HEK293 (cell line): Measurements from ENCODE around the gene TTLL2.

GRCh38 chr6:167266900-167267180, 24.3 kb upstream of the UNC93A start:
- PRO-cap = no peak
- RRBS, 2 experiments = no CpG with 5 or more reads among the region's 10 CpGs

DNA sequence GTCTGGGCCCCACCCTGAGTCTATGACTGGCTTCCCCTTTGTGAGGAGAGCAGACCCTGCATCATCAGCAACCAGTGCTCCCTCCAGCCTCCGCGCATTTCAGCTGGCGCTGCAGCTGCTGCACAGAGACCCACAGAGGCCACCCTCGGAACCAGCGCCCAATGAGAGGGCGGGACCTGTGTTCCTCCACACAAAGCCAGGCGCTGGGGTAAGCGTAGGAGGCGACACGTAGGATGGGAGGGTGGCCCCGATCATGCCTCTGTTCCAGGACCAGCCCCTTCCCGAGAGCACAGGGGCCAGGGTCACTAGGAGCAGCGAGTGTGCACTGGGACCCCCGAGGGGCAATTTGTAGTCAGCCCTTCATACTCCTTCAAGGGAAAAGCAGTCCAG, at the start of gene TTLL2:
Gene TTLL2, plus strand, starts transcription at position 74 of the 390 bp plus-strand sequence.
- PRO-cap = no peak
- RRBS, 2 experiments = no CpG with 5 or more reads among the region's 14 CpGs

DNA sequence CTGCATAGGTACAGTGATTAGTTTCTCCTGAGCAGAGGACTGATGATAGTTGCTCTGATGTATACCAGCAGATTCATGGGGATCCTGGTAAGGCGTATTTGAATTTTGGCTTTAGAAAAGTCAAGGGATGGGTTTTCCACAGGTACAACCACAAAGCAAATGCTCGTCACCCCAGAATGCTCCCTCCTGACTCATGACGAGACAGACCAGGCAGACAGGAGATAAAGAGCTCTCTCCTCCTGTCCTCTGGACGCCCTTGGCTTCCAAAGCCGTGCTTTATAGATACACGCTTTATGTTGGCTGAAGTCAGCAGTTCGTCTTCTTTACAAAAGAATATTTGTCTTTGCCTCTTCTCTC, 166.8 kb downstream of the TTLL2 start:
- PRO-cap = no peak
- RRBS, 2 experiments = no CpG with 5 or more reads among the region's 7 CpGs

GRCh38 chr6:167524450-167525052, 199.7 kb downstream of the TTLL2 start:
- PRO-cap = no peak
- RRBS, 2 experiments = no CpG with 5 or more reads among the region's 17 CpGs

GRCh38 chr6:167647132-167648275, 179.2 kb upstream of the AFDN start:
- PRO-cap = no peak
- RRBS, 2 experiments = no CpG with 5 or more reads among the region's 21 CpGs

DNA sequence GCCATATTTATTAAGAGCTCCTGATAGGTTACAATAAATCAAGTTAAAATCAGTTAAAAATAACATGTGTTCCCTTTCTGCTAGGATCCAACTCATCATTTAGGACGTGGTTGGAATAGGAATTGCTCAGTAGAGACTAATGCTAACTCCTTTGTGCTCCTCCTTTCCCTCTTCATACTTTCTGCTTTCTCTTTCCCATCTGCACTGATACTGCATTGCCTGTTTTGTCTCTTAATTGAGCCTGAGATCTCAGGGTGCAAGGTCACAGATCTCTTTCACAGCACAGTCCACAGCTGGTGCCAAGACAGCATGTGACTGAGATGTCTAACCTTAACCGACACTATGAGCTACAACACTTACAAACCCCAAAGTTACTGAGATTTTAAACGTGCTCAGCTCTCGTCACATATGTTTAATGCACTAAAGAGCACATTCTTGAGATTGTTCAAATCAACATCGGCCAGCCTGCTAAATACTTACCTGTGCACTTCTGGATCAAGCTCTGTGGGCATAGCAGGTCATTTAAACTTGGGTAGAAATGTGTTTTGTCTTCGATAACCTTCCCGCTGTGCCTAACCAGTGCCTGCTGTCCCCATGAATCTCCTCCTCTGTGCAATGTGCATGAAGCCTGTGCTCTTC, 39.8 kb upstream of the AFDN start:
- PRO-cap = no peak
- RRBS, 2 experiments = no CpG with 5 or more reads among the region's 7 CpGs

DNA sequence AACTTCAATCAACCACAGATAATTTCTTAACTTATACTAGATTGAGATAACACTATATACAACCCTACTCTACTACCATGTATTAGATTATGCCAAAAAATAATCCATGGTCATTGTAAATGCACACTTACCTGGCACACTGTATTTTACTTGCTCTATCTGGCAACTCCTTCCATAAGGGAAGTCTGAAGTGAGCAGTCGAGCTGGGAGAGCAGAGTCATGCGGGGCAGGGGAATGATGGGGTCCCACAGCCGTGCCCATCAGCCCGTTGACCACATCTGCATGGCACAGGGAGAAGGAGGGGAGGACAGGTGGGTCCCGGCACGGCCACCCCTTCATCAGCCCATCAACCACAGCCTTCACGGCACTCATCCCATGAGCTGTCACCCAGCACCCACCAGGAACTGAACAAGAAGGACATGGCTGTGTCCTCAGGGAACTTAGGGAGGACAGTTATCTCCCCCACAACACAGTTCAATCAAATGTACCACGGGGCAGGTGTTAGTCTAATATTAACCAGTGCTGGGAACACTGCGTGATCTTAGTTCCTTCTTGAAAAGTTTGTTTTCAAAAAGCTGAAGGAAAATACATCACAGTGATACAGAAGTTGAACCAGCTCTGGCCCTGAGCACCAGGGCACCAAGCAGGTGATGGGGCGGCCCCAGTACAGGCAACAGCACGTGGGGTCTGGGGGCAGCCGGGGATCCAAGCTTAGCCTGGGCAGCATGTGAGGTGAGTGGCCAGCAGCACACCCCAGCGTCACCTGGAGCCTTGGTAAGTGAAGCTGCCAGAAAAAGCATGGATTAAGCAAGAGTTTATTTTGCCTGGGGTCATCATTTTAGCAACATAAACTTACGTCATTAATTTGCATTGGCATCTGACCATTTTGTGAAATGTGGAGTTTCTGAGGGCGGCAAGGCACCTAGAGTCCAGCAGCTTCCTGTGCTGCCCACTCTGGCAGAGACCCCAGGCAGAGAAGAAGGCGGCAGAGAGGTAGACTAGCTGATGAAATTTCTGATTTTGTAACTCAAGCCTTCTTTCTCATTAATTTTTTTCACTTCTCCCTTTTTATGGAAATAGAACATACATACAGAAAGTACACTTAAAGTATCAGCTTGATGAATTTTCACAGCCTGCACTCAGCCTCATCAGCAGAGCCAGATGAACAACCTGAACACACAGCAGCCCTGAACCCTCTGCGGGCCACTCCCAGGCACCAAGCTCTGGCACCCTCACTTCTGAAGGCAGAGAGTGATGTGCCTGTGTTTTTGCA, 35.5 kb upstream of the AFDN start:
- PRO-cap = no peak
- RRBS, 2 experiments = no CpG with 5 or more reads among the region's 17 CpGs

- PRO-cap = no peak
- RRBS, 2 experiments = 81 to 94% methylated on average over 8 of the region's 29 CpGs
These were observed 30.7 kb upstream of the AFDN start for GRCh38 chr6:167795875-167796605.

DNA sequence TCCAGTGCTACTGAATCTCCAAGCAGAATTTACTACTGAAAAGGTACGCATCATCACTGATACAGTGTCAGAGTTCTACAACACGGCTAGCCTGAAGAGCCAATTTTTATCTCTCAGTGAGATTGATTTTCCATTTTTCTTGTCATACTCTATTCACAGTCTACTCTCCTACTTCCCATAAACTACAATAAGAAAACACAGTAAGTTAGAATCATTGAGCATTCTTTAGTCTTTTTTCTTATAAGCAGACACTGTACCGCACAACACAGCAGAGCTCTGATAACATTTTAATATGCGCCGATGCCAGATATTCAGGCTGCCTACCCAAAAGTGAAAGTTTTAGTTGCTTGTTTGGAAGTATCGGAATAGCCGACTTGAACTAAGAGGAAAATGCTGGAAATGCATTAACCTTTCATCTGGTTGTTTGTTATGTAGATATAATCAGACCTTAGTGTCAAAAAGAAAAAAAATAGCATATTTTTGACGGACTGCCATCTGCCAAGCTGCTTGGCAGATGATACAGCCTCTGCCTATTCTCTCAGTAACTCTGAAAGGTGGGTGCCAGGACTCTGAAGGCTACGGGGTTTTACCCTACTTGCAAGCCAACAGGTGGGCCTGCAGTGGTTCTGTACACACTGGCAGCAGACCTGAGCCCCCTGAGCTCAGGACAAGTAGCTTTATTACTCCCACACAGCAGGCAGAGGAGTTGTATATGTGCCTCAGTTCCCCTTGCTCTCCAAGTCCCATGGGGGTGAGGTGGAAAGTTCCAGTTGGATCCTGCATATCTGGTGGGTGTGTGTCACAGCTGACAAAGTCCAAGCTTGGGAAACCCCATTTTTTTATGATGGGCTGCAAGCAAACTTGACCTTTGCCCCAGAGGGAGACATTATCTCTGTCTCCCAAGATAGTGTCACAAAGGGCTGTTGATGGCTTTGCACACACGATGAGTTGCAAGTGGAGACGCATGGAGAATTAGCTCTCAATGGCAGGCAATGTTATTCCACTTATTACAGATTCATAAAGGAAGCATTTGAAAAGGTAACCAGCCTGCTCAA, 20.7 kb upstream of the AFDN start:
- PRO-cap = no peak
- RRBS, 2 experiments = no CpG with 5 or more reads among the region's 11 CpGs

- PRO-cap = no peak
- RRBS, 2 experiments = no CpG with 5 or more reads among the region's 7 CpGs
These were observed 23.9 kb downstream of the AFDN start for GRCh38 chr6:167850488-167851208.

DNA sequence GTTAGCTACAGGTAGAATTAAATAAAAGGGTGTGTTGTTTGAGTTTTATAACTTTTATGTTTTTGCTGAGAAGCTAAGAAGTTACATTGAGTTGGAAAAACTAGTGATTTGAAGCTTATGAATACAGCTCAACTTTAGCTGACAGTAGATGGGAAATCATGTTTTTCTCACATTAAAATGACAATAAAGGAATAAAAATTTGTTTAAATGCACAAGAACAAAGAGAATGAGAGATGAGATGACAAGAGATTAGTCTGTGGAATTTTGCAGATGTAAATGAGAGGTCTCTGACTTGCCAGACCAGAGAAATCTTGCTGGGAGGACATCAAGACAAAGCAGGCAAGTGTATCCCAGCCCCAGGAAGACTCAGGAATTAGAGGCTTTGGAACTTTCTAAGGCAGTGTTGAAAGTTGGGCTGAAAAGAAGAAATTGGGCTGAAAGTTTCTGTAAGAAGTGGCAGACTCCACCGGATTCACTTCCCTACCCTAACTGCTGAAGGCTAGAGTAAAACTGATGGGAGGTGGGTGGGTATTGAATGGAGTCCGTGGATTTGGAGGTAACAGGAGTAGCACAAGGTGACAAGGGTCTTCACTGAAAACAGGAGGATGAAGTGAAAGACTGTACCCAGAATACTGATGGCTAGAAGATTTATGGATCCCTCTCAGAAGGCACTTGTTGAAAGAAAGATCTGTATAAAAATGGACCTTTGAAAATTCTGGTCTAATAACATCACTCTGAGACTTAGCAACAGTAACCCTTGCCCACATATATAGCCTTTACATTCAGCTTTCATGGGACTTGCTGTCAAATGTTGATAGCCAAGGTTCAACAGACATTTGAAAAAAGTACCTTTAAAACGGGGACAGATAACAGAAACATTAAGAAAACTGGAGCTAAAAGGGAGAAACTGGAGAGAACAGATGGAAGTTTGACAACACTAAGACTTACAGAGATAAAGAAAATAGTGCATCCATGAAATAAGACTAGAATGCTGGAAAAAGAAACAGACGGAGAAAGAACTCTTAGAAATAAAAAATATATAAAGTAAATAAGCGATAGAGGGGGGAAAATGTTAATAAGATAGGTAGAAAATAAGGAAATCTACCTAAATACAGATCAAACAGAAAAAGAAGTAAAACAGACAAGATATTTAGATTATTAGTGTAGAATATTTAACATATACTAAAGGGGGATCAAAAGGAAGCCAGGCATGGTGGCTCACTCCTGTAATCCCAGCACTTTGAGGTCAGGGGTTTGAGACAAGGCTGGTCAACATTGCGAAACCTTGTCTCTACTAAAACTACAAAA, 54.9 kb downstream of the AFDN start:
- PRO-cap = no peak
- RRBS, 2 experiments = no CpG with 5 or more reads among the region's 6 CpGs

GRCh38 chr6:167932339-167933189, 64.9 kb upstream of the KIF25 start:
- PRO-cap = no peak
- RRBS, 2 experiments = 93 to 99% methylated on average over 2 of the region's 13 CpGs

DNA sequence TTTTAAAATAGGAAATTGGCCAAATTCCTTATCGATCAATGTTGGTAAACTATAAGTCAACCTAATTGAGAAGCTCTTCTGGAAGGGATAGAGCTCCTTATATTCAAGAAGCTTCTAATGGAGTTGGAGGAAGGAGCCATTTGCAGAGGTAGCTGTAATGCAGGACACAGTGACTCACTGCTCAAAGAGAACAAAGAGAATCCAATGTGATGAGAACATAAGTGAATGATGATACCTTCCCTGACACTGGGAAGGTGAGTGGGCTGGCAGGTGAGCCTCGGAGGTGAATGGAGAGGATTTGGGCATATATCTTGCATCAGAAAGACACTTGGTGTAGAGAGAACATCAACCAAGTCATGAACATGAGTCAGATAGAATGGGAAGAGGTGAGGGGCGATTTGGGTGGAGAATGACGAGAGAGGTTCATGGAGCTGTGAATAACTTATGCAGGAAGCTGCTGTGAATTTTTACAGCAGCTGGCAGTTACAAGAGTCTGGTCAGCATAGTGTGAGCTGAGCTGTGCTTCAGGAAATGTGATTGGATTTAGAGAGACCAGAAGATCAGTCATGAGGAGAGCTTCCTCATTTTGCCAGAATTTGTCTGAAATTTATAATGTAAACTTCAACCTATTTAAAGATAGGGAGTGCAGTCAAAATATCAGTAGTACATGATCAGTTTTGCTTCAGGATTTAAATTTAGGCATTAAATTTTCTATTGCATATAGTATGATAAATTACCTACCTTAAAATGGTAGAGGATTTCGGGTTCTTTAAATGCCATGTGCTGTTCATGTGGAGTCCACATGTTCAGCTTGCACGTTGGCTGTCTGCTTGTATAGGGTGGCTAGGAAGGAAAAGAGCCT, 59.4 kb upstream of the KIF25 start:
- PRO-cap = no peak
- RRBS, 2 experiments = no CpG with 5 or more reads among the region's 6 CpGs

DNA sequence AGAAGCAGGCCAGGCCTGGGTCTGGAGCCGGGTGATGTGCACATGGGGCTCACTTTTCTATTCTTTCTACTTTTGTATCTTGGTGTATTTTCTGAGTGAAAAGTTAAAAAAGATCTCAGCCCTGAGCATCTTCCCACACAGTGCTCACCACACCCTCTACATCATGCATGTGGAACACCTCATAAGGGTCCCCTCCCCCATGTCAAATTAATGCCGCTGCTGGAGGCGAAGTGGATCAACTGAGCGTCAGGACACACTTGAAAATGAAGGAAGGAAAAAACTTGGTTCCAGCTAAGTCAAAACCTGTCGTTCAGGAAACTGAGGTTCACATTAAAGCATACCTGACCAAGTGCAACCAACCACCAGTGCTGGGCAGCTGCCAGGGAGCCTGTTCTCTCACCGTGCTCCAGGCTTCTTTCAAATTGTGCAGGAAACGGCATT, 32.2 kb downstream of the KIF25 start:
- PRO-cap = no peak
- RRBS, 2 experiments = no CpG with 5 or more reads among the region's 7 CpGs

DNA sequence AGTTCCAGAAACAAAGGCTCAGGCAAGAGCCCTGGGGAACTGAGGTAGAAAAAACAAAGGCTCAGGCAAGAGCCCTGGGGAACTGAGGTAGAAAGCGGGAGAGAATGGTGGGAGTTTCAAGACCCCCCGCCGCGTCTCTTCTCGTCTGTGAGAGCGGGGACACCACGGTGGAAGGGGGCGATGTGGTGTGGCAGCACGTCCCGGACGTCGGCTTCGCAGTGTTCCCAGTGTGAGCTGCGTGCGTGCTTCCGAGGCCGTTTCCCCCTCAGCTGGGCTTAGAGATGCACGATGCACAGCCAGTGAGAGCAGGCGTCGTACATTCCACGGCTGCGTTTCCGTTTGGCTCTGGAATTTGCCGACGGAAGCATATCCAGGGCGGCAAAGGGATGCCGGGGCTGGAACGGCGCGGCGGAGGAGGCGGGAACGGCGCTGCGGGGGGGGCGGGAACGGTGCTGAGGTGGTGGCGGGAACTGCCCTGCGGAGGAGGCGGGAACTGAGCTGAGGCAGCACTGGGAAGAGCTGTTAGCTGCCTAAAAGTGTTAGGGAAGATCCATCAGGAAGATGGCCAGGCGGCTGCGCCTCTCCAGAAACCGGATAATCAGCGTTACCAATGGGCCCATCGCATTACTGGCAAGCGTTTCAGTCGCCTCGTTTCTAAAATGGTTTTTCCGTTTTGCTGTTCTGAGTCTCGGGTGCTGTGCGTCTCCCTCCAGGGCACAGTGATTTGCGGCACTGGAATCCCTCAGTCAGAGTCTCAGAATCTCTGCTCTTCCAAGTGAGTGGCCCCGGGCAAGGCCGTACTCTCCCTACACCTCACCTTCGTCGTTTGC, 37.8 kb downstream of the KIF25 start:
- PRO-cap = bidirectional peak, plus-strand start at position 480 of the sequence, minus-strand start at position 341 of the sequence
- RRBS, 2 experiments = no CpG with 5 or more reads among the region's 56 CpGs

DNA sequence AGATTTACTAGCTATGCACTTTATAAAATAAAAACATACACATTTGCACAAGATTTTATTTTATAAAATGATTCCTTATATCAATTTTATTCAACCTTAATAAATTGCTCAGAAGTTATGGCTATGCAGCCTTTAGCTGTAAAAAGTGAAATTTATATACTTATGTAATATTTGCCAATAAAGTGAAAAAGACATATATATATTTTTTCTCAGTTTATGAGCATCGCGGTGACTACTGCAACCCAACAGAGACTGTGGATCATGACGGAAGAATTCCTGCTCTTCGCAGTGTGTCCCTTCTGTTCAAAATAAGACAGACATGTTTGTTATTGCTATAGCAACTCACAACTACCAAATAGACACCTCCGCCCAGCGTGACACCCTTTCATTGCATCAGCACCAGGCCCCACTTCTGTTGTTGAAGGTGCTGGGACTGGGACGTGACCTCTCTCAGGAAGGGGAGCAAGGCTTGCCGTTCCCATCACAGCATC, 94.3 kb downstream of the DACT2 start:
- PRO-cap = no peak
- RRBS, 2 experiments = no CpG with 5 or more reads among the region's 8 CpGs

DNA sequence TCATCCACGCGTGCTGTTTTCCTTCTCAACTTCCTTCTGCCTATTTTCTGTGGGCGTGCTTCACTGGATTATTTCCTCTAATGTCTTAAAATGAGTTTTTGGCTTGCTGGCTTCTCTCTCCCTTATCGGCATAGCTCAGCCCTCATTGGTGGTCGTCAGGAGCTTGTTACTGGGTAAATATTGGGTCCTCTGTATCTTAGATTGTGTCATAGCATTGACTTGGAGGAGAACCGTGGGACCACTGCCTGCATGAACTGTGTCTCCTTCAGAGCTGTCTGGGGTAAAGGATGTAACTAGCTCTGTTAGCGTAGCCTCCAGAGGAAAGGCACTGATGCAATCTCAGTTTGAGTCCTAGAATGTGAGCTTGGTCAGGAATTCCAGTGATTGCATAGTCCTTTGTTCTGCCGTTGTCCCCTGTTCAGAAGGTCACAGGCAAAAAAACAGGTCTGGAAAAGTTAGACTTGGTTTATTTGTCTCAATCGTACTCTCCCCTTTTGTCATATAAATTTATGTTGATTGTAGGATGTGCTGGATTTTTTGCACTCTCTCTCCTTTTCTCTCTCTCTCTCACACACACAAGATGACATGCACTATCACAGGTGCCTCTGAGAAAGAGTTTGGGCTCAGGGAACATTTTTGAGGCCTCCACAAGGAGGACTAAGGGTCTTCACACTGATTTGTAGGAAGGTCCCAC, 6.7 kb upstream of the DACT2 start:
- PRO-cap = no peak
- RRBS, 2 experiments = no CpG with 5 or more reads among the region's 9 CpGs

- PRO-cap = no peak
- RRBS, 2 experiments = 74 to 88% methylated on average over 2 of the region's 26 CpGs
These were observed 56.5 kb upstream of the SMOC2 start for GRCh38 chr6:168384386-168385065.

DNA sequence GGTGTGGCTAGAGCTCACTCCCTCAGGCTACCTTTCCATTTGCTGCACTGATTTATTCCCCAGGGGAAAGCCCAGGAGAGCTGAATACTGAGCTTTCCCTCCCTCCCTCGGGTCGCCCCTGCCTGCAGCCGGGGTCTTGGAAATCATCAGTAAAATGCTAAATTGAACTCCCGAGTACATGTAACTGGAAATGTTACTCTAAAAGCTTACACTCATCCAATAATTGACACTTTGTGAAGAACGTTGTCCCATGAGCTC, 10.0 kb downstream of the SMOC2 start:
- PRO-cap = no peak
- RRBS, 2 experiments = no CpG with 5 or more reads among the region's 5 CpGs

DNA sequence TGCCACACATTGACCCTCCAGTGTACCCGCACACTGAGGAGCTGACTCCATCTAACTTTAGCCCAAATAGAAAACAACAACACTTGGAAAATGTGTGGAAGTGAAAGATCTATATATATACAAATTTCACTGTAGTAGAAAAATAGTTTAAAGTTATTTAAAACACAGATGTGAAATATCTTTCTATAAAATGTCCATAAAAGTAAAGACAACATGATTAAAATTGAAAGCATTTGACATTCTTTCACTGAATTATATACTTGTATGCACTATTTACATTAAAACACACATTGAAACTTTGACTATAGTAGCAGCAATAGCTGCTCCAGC, 71.8 kb downstream of the SMOC2 start:
- PRO-cap = no peak
- RRBS, 2 experiments = no CpG with 5 or more reads among the region's 1 CpG